SEM (cell line): ENCODE measurements around a stretch of chr3.

GRCh38 chr3:53167449-53168268 is 6.7 kb downstream of the PRKCD start:
- PRO-cap: no peak

DNA sequence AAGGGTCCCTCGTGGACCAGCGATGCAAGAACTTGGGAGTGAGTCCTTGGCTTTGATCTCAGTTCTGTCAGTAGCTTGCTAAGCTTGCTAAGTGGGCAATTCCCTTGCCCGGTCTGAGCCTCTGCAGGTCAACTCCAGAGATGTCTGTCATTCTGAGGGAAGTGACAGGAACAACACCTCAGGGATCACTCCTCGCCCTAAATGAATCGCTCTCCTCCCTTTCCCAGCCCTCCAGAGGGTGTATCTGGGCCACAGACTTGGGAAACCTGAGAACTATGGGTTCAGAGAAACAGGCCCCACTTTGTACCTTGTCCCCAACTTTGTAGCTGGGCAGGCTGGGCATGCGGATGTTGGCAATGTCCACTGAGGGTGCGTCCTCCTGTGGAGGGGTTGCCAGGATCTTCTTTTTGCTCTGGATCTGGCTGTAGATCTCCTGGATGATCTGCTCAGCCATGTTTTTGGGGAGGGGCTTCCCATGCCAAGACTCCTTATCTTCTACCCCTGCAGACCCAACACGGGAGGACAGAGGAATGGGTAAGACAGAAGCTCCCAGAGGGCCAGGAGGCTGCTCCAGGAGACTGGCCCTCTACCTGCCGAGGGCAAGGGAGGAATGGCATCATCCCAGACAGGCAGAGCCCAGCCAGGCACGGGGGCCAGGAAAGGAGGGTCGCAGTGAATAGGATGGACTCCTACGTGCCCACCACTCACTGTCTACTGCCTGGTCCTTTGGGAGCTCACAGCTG is 24.6 kb downstream of the TKT start:
- PRO-cap: no peak

GRCh38 chr3:53235880-53236619 is 19.8 kb downstream of the TKT start:
- PRO-cap: no peak

- PRO-cap: no peak
Observed at GRCh38 chr3:53242580-53242934, 13.3 kb downstream of the TKT start.

DNA sequence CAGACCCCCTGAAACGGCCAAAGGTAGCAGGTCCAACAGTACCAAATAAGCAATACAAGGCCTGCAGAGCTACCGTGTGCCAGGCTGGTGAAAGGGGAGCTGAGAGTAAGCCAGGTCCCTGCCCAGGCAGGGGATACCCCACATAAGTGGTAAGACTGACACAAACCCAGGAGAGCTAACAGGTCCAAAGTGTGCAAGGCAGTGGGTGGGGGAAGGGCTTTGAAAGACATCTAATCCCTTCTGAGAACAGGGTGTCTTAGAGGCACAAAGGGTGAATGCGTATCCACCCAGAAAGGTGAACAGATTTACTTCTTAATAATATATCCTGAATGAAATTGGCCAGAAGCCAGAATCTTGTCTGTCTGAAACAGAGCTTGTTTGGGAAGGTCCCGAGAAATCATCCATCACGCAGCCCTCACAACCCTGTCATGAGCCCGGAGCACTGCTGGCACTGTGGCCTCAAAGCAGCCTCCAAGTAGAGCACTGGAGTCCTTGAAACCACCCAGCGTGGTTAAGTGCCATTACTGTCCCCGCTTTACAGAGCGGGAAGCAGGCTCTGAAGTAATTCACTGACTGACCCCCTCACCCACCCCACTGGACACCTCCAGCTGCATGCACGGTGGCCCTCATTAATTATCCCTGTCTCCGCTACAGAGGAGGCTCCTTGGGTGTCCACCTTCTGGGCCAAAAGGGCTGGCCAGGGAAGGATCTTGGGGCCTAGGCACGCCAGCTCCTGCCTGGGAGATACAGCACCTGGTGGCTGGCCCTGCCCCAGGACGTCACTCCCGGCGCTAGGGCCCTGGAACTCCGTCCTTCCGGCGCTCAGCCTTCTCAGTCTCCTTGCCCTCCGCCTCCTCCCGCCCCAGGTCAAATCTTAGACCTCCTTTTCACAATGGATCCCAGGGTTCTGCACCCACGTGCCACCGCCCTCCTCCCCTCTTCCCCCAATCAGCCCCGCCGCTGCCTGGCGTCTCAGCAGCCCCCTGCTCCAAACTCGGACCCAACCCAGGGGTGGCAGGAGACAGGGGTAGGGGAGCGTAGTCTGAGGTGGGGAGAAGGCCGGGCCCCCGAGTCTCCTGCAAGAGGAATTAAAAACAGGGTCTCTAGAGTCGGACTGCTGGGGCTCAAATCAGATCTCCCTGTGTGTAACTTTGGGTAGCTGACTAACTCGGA is 1.2 kb downstream of the TKT start:
- PRO-cap: bidirectional peak, plus-strand start at position 884 of the sequence, minus-strand start at position 842 of the sequence

- PRO-cap: no peak
Observed at GRCh38 chr3:53749260-53749894, 96.8 kb downstream of the CHDH start.

GRCh38 chr3:53776305-53776865 is 69.8 kb downstream of the CHDH start:
- PRO-cap: no peak

DNA sequence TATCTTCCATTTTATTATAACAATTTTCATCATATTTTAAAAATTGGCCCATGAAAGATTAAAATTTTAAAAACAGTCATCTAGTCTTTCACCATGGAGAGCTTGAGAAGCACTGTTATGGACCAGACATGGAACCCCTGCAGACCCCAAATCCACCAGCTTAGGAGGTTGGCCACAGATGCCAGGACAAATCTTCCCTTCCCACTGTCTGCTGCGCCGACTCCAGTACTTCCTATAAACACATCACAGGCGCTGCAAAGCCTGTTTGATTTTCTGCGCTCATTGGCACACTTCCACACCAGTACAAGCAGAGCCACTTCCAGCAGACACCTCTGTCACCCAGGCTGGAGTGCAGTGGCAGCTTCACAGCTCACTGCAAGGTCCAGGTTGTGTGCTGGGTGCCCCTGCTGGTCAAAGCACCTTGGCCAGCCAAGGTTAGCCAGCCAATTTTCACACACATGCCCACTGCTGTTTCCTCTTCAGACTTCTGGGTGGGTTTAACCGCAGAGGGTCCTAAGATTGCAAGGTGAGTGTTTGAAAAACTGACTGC is 5.0 kb downstream of the CHDH start:
- PRO-cap: no peak

DNA sequence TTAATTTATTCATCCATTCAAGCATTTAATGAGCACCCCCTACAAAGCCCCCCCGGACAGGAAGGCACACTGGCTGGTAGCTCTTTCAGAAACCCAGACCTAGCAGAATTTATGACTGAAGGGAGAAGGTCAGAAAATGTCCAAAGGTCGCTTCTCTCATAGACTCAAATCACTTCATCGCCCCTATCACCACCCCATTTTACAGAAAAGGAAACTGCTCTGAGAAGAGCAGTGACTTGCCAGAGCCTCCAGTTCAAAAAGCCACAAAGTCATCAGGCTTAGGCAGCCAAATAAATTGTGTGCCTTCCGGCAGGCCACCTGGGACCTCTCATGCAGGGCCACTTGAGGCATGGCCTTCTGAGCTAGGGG is 2.6 kb downstream of the CHDH start:
- PRO-cap: no peak

DNA sequence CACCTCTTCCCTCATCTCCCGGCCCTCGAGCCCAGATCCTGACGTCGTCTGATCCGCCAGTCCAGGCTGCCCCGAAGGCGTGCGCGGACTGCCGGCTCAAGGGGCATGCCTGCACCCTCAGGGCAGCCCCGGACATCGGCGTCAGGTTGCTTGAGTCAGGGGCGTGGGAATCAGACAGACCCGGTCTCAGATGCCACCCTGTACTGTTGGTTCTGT is 204 bp downstream of the IL17RB start:
- PRO-cap: no peak

DNA sequence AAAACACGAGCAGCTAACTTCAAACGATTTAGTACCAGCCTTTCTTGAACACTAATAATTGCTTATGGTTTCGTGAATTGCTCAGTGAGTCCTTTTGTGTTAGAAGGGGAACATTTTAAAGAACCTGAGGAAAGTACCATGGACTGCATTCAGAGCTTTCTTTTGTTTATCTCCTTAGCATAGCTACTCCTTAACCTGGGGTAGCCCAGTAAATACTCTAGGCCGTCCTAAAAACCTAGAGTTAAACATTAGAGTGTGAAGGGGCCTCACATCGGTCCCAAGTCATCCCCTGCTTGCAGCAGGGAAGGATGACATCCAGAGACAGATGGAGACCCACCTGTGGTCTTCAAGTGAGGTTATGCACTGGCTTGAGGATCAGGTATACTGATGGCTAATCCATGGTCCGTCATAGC is 1.7 kb downstream of the IL17RB start:
- PRO-cap: no peak

DNA sequence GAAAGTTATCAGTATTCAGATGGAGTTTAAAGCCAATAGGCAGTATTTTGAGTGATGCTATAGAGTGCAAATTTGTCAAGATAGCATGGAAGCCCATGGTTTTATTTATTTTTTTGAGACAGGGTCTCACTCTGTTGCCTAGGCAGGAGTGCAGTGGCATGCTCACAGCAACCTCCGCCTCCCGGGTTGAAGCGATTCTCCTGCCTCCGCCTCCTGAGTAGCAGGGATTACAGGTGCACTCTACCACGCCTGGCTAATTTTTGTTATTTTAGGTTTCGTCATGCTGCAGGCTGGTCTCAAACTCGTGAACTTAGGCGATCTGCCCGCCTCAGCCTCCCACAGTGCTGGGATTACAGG is 2.6 kb upstream of the ACTR8 start:
- PRO-cap: no peak

- PRO-cap: no peak
Observed at GRCh38 chr3:54123283-54124176, 1.2 kb downstream of the CACNA2D3 start.

DNA sequence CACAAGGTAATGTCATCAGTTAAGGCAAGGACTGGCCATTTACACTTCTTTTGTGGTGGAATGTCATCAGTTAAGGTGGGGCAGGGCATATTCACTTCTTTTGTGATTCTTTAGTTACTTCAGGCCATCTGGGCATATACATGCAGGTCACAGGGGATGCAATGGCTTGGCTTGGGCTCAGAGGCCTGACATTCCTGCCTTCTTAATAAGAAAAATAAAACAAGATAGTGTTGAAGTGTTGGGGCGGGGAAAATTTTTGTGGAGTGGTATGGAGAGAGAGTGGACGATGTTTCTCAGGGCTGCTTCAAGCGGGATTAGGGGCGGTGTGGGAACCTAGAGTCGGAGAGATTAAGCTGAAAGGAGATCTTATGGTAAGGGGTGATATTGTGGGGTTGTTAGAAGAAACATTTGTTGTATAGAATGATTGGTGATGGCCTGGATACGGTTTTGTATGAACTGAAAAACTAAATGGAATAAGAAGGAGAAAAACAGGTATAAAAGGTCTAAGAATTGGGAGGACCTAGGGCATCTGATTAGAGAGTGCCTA is 293.0 kb downstream of the LRTM1 start:
- PRO-cap: no peak

- PRO-cap: no peak
Observed at GRCh38 chr3:54637008-54638192, 290.5 kb downstream of the LRTM1 start.

DNA sequence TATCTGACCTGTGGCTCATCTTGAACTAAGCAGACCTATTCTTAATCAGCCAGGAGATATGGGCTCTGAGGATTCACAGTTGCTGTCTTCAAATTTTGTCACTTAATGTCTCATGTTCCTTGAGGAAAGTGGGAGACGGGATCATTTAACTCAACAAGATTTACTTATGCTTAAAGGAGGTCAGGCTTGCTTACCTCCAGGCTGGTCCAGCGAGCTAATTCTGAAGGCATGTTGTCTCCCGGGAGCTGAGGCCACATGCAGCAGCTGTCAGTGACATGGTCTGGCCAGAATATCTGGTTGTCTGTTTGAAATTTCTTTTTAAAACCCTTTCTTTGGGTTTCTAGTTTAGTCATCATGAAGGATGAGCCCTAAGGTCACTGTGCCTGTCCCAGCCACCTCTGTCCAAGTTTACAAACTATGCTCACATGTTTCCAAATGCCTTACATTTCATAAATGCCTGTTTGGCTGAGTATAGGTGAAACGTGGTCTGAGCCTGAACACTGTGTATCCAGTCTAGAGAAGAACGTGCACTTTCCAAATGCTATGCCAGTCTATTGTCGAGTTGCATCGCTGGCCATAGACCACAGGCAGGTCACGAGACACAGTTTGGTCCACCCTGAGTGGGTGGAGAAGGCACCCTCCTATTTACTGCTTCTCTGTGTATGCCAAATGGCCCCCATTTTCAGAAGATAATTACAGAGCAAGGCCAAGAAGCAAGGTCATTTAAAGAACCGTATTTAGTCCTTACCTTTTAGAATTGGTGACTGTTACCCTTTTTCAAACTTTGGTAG is 26.7 kb downstream of the LRTM1 start:
- PRO-cap: no peak

- PRO-cap: no peak
Observed at GRCh38 chr3:55166296-55166514, 238.3 kb upstream of the LRTM1 start.

- PRO-cap: no peak
Observed at GRCh38 chr3:55446859-55447318, 40.2 kb downstream of the WNT5A start.

DNA sequence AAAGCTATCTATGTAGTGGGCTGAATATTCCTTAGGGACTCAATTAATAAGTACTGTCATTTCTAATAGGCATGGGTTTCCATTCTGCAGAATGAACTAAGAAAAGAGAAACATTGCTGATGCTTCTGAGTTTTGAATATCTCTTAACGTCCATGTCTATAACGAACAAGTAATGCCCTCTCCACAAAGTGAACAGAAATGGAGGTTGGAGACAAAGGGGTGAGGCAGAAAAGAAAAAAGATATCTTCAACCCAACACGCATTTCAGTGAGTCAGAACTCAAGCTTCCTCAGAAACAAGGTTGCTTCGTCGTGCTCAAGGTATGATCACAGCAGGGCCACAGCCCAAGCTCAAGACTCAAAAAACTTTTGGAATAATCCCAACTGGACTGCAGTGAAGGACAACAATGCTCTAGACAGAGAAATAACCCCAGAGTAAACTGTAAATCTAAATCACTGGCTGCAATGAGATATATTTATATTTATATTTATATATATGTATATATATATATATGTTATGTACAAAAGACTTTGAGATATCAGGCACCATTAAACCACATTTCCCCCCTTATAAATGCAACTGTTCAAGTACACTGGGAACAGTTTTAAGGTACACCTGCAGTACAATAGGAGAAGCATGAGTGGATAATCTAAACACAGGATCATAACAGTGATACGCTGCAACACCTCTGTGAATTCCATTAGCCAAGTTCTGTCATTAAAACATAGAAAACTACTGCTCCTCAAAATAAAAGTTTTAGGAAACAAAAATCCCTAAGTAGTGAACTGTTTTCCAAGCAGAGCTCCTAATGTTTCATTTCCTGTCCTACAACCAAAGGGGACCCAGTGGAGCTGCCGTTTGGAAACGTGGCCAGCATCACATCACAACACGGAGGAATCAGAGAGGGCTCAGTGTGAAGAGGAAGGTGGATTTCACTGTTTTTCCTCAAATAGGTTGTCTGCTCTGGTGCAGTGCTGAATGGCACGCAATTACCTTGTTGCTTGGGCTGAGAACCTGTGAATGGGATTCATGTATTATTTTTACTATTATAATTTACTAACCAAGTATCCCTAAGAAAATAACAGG is 18.6 kb downstream of the WNT5A start:
- PRO-cap: no peak

- PRO-cap: no peak
Observed at GRCh38 chr3:56621627-56622628, 61.1 kb downstream of the TASOR start.